Measurements from ENCODE around the gene SBNO2.

DNA sequence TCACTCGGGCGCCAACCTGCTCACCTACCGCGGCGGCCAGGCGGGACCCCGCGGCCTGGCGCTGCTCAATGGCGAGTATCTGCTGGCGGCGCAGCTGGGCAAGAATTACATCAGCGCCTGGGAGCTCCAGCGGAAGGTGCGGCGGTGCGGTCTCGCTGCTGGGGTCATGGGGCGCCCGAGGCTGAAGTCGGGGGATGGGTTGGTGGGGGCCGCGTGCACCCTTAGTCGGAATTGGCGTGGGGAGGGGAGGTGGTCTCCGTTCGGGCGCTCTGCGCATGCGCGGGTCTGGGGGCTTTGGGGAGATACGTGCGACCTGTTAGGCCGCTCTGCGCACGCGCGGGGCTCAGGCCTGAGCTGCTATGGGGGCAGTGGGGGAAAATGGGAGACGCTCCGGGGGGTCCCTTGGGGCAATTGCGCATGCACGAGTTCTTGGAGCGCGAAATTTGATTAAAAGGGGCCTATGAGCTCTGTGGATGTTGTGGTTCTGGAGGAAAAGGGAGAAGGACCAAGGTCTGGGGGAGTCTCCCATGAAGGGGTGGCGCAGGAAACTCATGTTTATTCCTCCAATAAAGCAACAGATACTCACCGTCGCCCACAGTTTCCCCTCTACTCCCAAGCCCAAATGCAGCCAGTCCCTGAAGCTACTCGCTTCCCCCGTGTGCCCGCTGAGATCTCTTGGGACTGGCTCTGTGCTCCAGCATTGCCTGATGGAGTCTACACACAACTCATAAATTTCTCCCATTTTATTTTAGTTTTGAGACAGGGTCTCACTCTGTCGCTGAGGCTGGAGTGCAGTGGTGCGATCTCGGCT lies 488 bp downstream of the WDR18 start:
- PRO-cap = no peak

DNA sequence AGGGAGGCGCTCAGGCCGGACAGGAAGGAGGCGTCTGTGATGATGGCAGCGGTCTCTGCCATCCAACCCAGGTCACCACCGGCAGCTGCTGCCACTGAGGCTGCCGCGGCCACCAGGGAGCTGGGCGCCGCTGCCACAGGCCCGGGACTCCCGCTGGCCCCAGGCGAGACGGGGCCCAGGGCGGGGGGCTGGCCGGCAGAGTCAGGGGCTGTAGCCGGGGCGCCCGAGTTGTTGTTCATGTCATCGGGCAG lies 10.2 kb downstream of the GRIN3B start:
- PRO-cap = no peak

DNA sequence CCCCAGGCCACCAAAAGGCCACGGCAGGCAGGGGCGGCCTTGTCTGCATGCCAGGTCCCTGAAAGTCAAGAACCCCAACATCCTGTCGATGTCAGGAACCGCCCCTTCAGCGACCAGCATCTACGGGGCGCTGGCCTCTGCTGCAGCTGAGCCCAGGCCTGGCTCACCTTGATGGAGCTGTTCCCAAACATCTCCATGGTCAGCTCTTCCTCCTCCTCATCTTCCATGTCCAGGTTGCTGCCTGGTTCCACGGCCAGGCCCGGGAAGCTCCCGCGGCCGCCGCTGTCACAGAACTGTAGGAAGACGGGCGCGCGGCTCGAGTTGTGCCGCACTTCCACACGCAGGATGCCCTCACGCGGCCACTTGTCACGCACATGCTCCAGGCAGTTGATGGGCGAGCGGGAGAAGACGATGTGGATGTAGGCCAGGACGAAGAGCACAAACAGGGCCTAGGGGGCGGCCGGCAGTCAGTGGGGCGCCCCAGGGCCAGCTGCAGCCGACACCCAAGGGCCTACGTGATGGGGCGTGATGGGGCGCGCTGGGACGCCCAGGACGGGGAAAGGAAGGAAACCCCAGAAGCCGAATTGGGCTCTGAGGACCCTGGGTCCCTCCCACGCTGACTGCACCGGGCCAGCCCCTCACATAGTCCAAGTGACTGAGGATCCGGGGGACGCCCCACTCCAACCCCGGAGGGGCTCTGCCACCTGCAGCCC lies 6.7 kb downstream of the TMEM259 start:
- PRO-cap = no peak

DNA sequence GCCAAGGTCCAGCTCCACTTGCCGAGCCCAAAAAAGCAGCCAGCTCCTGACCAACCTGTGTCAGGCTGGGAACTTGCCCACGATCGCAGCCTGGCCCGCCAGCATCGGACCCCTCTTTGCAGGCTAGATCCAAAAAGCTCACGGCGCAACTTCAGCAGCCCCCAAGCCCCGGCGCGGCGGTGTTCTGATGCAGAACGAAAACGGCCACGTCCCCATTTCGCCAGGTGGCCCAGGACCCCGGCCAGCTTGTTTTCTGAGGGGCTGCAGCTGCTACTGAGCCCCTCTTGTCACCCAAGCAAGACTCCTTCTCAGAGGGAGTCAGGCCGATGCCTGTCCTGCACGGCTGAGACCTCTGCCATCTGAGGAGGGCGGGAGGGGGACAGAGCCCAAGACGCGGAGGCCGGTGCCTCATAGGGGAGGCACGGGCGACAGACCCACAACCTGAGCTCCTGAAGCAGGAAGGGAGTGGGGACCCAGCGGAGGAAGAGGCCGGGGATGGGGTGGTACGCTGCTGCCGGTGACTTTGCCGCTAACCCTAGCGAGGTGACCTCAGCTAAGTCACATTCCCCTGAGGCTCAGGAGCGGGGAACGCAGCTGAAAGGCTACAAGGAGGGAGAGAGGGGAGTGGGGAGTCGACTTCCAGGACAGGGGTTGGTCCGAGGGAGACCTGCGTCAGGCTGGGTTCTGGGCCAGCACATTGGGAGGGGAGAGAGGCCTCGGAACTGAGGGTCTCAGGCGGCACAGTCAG lies 1.1 kb downstream of the TMEM259 start:
- PRO-cap = no peak

DNA sequence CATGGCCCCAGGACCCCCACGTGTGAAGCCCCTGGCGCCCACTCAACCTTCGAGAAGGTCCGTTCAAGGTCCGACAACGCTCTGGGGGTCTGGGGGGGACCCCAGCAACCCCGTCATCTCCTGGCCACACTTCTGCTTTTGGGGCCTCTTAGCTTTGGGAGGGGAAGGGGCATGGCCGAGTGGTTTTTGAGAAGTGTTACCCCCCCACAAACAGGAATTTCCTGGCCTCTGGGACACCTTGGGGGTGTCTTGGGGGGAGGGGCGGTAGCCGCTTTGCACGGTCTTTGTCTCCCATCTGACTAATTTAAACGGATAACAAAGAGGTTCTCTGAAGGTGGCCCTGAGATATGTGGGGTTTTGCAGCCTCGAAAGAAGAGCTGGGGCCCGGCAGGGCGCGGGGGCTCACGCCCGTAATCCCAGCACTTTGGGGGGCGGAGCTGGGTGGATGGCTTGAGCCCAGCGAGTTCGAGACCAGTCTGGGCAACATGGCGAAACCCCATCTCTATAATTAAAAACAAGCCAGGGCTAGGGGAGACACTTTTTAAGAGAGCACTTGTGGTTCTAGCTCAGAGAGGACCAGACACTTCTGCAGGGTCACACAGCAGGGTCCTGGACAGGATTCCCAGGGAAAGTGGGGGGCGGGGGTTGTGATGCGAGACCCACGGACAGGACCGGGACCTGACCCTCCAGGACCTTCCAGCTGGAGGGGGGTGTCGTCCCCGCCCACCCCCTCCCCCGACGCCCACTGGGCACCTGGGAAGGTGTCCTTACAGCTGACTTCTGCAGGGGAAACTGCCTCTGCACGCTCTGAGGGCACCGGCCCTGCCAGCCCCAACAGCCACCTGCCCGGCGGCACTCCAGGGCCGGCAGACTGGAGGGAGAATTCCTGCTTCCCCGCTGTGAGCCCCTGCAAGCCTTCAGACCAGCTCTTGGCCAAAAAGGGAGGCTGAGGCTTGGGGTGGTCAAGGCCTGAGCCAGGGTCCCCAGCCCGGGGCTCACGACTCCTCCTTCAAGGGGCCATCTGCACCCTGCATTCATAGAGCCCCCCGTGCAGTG lies 927 bp downstream of the CNN2 start:
- PRO-cap = unidirectional peak, minus-strand start at position 83 of the sequence; unidirectional peak, minus-strand start at position 122 of the sequence

- PRO-cap = no peak
Observed at GRCh38 chr19:1064360-1065339, 2.3 kb upstream of the ARHGAP45 start.

GRCh38 chr19:1068437-1069046 lies 1.6 kb downstream of the ARHGAP45 start:
- PRO-cap = no peak

DNA sequence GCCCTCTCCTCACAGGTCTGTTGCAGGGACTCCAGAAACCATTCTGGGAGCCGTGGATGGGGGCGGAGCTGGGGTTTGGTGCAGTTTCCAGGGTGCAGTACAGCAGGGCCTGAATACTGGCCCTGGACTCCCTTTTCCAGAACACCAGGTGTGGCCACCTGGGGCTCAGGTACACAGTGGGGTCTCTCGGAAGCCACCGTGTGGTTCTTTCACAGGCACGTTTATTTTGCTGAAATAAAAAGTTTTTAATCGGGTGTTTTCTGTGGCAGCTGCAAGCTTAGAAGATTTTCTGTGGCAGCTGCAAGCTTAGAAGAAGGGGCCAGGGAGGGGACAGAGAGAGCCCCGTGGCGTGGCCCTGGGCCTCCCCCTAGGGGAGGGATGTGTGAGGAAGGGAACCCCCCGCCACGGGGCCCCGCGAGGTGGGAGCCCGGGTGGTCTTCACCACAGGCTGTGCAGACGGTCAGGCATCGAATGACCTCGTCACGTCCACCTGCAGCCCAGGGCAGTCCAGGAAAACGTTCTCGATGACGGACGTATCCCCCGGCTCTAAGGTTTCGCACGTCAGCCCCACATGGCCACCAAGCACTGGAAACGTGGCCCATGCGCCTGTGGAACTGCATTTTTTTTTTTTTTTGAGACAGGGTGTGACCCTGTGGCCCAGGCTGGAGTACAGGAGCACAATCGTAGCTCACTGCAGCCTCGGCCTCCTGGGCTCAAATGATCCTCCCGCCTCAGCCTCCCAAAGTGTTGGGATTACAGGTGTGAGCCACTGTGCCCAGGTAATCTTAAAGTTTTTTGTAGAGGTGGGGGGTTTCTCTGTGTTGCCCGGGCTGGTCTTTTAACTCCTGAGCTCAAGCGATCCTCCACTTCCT lies 8.6 kb downstream of the POLR2E start:
- PRO-cap = no peak

- PRO-cap = no peak
Observed at GRCh38 chr19:1091271-1091704, 3.9 kb downstream of the POLR2E start.

DNA sequence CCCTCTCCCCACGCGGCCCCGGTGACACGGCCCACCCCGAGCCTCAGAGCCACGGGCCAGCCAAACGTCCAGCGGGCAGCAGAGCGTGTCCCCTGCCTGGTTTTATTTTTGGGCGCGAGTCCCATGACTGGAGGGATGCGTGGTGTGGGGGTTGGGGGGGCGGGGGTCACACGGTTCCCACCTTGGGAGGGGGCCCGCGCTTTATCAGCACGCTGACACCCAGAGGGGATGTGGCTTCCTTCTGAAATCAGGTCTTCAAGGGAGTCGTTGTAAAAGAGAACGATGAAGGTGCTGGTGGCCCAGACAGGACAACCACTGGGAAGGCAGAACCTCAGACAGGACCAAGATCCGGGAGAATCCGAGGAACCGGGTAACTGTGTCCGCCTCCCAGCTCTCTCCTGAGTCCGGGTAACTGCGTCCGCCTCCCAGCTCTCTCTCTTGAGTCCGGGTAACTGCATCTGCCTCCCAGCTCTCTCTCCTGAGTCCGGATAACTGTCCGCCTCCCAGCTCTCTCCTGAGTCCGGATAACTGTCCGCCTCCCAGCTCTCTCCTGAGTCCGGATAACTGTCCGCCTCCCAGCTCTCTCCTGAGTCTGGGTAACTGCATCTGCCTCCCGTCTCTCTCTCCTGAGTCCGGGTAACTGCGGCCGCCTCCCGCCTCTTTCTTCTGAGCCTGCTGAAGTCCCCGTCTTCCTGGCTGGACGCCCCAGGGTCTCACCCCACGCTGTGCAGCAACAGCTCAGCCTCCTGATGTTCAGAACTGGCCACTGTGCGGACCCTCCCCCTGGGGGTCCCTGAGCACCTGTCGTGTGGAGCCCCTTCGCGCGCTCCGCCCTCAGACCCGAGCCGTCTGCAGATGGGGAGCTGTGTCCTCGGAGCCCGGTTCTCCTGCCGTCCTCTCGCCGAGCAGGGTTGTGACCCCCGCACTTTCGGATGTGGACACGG lies 16.4 kb downstream of the SBNO2 start:
- PRO-cap = no peak

- PRO-cap = bidirectional peak, plus-strand start at chr19:1173471, minus-strand start at chr19:1173465
Observed at GRCh38 chr19:1173428-1174051, 528 bp downstream of the SBNO2 start.

DNA sequence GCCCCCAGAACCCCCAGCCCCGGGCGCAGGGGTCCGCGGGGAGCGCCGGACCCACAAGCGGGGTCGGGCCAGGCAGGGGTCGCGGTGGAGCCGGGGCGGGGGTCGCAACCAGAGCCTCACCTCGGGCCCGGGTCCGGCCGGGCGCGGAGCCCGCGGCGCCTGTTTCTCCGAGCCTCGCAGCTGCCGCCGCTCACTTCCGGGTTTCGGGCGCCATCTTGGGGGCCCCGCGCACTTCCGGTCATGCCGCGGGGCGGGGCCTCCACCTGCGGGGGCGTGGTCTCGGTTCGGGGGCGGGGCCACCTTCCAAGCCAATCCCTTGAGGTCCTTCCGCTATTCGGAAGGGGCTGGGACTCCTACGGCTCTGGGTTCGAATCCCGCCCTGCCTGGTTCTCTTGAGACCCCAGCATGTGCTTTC lies at the start of gene SBNO2:
SBNO2 (minus strand) TSS at position 217 of the 415 bp plus-strand sequence.
- PRO-cap = unidirectional peak, minus-strand start at position 182 of the sequence

DNA sequence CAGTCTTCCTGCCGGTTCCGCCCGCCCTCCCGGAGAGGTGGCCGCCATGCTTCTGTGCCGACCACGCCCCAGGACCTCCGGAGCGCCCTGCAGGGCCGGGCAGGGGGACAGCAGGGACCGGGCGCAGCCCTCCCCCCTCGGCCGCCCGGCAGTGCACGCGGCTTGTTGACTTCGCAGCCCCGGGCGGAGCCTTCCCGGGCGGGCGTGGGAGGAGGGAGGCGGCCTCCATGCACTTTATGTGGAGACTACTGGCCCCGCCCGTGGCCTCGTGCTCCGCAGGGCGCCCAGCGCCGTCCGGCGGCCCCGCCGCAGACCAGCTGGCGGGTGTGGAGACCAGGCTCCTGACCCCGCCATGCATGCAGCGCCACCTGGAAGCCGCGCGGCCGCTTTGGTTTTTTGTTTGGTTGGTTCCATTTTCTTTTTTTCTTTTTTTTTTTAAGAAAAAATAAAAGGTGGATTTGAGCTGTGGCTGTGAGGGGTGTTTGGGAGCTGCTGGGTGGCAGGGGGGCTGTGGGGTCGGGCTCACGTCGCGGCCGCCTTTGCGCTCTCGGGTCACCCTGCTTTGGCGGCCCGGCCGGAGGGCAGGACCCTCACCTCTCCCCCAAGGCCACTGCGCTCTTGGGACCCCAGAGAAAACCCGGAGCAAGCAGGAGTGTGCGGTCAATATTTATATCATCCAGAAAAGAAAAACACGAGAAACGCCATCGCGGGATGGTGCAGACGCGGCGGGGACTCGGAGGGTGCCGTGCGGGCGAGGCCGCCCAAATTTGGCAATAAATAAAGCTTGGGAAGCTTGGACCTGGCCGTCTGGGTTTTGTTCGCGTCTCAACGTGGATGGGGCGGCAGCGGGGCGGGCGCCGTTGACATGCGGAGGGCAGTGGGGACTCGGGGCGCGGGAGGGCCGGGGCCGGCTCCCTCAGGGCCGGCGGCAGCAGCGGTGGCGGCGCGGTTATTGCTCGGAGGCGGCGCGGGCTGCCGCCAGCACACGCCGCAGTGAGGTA lies 9.9 kb downstream of the CBARP start:
- PRO-cap = no peak

- PRO-cap = no peak
Observed at GRCh38 chr19:1235958-1236586, 1.7 kb downstream of the CBARP start.

GRCh38 chr19:1243842-1244247 lies 2.3 kb downstream of the ATP5F1D start:
- PRO-cap = no peak

DNA sequence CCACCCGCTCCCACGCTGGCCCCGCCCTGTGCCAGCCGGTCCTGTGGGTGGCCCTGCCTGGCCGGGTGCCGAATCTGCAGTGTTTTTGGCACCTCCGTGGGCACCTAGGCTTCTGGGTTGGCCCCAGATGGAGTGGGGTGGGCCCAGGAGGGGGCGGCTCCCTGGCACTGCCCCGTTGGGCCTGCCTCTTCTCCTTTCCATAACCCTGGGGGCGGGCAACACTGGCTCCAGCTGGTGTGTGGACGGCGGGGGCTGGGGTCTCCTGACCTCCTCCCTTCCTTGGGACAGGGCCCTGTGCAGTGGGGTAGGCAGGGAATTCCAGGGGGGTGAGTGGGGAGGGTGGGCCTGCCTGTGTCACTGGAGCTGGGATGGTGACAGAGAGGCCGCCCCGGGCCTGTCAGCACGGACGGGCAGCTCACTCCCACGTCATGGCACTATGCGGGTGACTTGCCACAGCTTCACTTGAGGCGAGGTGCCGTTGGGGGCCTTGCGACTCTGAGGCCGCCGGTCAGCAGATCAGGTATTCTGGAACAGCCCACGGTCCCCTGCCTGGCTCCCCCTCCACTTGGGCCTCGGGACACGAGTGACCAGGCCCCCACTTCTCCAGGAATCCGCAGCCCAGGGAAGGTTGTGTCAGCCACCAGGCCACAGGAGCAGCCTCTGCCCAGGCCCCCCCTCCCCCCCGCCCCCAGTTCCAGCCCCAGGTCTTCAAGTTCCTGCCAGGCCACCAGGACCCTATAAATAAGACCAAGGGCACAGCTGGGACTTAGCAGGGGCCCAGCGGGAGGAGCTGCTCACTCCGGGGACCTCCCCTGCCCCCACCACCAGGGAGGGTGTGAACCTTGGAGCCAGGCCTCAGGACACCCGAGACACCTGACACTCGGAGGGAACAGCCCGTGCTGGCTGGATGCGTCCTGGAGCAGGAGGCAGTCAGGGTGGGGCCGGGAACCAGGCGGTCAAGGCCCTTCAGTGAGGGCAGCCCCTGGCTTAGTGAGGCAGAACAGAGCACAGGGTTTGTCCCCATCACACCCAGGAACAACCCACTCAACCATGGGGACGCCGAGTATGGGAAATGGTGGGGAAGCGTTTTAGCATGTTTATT lies 2.8 kb upstream of the MIDN start:
- PRO-cap = unidirectional peak, plus-strand start at position 879 of the sequence

DNA sequence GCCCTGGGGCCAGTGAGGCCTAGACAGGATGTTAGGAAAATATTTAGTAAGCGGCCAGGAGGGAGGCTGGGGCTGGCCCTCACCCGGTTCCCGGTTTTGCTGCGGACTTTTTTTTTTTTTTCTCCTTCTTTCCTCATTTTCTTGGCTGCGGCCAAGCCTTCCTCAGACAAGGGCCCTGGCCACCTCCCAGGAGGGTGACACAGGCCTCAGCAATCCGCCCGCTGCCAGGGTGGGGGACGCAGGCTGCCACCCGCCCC lies 4.0 kb downstream of the MIDN start:
- PRO-cap = bidirectional peak, plus-strand start at position 49 of the sequence, minus-strand start outside the sequence

GRCh38 chr19:1254048-1254484 lies 5.7 kb downstream of the MIDN start:
- PRO-cap = no peak

- PRO-cap = unidirectional peak, plus-strand start at chr19:1257440
Observed at GRCh38 chr19:1256636-1257867, 8.7 kb downstream of the MIDN start.

- PRO-cap = no peak
Observed at GRCh38 chr19:1304144-1304682, 18.5 kb downstream of the EFNA2 start.

Measured in vermiform appendix (tissue), 1 donor.